SUDHL5 (cell line): ENCODE data around the genes NPFFR1, PRF1 and C10orf105.

DNA sequence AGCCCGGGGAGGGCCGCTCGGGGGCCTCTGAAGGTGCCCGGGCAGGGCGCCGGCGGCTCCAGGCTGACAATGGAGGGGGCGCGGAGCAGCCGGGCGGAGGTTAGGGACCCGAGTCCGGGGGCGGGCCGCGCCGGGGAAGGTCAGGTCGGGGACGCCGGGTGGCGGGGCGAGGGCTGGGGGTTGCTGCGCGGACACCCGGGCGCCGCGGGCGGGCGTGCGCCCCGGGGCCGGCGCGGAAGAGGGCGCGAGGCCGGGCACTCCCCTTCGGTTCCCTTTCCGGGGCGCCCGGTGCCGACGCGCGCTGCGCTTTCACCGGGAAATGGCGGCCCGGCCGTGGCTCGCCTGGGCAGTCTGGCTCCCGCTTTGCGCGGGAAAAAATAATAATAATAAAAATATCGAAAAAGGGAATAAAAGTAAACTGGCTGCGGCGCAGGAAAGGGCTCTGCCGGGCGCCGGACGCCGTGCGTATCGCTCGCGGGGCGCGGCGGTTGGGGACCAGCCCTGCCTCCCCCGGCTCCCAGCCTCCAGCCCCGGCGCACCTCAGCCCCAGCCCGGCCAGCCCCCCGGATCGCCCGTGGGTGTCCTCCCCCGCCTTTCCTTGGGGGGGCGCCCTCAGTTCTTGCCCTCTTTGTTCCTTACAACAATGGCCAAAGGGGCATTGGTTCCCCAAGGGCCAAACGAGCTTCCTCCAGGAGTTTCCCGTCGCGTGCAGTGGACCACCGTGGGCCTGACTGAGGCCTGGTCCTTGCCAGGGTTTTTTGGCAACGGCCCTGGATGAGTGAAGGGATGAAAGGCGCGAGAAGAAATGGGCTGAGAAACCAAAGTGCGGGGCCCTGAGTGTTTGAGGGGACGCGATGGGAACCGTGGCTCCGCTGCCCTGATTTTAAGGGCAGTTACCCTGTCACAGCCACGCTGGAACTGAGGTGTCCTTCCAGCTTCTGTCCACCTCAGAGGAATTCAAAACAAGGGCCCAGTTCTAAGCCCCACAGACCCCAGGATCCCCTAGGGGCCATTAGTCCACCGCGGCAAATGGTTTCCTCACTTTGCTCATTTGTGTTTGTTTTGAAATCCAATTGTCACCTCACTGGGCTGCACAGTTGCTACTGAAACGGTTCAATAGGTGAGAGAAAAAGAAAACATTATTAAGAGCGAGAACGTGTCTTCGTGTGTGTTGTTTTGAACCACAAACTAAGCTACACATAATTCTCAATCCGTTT is 1.2 kb downstream of the MACROH2A2 start:
- PRO-cap, result no peak

DNA sequence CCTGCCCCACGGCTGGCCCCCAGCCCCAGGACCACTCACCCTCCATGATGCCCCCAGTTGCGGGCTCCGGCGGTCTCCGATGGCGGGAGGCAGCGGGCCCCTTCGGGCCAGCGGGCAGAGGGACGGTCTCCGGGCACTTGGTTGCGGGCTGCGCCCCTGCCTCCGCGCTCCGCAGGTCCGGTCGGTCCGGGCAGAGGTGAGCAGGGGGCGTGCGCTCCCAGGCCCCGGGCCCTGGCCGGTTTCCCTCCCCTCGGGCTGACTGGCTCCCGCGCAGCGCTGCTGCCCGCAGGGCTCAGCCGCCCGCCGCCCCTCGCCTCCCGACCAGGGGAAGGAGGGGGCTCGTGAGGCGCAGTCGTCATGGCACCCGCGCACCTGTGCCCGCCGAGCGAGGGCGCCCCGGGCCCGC is at the start of gene NPFFR1:
Gene NPFFR1, minus strand, starts transcription at position 374 of the 406 bp plus-strand sequence.
- PRO-cap, result no peak

DNA sequence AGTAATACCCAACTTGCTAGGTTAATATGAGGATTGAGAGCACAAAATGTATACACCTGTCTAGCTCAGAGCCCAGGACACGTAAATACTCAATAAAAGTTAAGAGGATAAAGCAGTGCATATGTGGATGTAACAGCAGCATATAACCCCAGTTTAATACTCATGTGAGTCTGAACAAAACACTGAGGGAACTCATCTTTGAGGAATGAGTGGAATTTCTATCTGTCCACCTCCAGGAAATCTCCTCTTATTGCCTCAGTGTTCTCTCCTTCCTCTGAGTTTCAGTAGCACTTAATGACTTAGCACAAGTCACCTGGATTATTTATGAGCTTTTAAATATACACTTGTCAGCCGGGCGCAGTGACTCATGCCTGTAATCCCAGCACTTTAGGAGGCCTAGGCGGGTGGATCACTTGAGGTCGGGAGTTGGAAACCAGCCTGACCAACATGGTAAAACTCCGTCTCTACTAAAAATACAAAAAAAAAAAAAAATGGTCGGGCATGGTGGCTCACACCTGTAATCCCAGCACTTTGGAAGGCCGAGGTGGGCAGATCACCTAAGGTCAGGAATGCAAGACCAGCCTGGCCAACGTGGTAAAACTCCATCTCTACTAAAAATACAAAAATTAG is 4.3 kb downstream of the LRRC20 start:
- PRO-cap, result no peak

DNA sequence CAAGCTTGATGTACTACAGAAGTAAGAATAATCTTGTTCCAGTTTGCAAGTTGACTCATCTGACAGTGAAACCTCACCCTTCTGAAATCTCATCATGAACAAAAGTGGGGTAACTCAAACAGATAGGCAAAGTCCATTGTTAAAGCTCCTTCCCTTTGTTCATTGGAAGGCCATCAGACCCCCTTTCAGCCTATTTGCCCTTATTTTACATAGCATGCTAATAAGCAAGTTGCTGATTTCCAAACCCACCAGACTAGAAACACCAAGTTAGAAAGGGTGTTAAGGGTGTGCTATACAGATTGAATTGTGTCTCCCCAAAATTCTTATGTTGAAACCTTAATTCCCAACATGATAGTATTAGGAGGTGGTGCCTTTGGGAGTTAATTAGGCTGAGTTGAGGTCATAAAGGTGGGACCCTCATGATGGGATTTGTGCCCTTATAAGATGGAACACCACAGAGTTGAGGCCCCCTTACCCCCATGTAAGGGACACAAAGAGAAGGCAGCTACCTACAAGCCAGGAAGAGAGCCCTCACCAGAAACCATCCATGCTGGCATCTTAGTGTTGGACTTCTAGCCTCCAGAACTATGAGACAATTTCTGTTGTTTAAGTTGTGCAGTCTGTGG is 13.9 kb downstream of the EIF4EBP2 start:
- PRO-cap, result no peak

- PRO-cap, result no peak
These were observed 1.2 kb downstream of the NODAL start for GRCh38 chr10:70440199-70440740.

- PRO-cap, result no peak
These were observed 43.5 kb downstream of the PRF1 start for GRCh38 chr10:70558696-70559810.

- PRO-cap, result no peak
These were observed 28.9 kb downstream of the PRF1 start for GRCh38 chr10:70573620-70574148.

GRCh38 chr10:70602459-70603151 is at the start of gene PRF1:
TSS of gene PRF1 (minus strand) at chr10:70602741.
- PRO-cap, result no peak

GRCh38 chr10:70886449-70886996 is 1.8 kb downstream of the PCBD1 start:
- PRO-cap, result no peak

GRCh38 chr10:71271420-71272047 is 47.5 kb upstream of the SLC29A3 start:
- PRO-cap, result no peak

DNA sequence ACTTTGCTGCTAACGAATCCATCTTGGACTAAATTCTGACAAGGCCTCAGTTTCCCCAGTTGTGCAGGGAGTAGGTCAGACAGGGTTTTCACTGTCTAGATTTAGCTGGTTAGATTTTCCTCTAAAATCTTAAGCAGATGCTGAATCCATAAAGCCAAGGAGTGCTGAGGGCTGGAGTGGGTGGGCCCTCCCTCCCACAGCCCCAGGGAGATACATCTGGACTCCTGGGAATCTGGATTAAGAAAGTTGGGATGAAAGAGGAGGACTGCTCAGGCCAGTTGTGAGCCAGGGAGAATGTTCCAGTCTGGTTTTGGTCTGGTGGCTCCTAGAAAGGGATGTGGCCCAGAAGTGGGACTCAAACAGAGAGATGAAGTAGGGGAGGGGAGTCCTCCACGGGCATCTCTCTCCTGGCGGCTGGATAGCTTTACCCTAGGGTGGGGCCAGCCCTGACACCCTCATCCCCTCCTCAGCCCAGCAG is 18.9 kb upstream of the SLC29A3 start:
- PRO-cap, result no peak

GRCh38 chr10:71338877-71339466 is 19.9 kb downstream of the SLC29A3 start:
- PRO-cap, result no peak

- PRO-cap, result no peak
These were observed 21.1 kb downstream of the SLC29A3 start for GRCh38 chr10:71340085-71340653.

DNA sequence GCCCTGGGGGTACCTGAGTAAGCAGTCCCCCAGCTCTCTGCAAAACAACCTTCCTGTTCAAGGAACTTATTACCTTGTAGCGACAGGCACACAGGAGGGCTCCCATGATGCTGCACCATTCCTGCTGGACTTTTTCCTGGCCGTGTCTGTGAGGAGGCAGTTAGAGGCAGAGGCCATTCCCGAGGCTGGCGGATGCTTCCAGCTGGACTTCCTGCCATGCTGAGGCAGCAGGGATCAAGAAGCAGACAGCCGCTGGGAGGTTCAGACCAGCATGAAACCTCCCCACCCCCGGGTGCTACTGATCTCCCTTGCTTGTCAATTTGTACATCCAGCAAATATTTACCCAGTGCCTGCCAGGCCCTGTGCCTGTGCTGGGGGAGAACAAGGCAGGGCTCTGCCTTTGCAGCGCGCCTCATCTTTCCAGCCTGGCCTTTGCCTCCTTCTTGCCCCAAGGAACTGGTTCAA is 28.8 kb downstream of the SLC29A3 start:
- PRO-cap, result no peak

DNA sequence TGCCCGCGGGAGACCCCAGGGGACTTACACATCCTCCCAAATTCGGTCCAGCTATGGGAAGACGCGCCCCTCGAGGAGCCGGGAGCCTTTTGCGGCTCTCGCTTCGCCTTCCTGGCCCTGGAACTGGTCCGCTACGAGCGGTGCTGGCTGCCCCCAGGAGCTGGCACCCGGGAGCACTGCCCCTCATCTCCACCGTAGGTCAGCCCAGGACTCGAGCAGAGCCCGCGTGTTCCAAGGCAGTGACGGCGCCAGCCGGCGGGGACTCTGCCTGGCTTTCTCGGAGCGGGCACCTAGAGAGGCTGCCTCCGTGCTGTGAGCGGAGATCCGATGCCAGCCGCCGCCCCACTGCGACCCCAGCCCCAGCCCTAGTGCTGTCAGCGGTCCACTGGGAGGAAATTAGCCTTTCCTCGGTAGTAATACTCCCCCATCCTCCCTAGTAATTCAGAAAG is 1.2 kb downstream of the CDH23 start:
- PRO-cap, result no peak

DNA sequence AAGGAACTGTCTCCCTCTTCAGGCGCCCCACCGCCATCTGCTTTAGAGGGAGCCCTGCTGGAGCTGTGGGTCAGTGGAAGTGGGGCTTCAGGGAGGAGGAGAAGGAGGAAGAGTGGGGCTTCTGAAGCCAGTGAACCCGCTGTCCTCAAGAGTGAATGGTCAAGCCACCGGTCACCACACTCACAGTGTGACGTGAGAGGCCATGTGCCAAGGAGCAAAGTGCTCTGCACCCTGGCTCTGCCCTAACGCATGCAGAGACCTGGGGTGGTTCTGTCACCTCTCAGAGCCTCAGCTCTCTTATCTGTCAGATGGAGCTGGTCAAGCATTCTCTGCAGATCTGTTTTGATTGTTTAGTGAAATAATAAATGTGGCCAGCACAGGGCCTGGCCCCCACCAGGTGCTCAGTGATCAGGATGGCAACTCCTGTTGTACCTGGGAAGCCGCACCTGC is 65.6 kb downstream of the CDH23 start:
- PRO-cap, result no peak

DNA sequence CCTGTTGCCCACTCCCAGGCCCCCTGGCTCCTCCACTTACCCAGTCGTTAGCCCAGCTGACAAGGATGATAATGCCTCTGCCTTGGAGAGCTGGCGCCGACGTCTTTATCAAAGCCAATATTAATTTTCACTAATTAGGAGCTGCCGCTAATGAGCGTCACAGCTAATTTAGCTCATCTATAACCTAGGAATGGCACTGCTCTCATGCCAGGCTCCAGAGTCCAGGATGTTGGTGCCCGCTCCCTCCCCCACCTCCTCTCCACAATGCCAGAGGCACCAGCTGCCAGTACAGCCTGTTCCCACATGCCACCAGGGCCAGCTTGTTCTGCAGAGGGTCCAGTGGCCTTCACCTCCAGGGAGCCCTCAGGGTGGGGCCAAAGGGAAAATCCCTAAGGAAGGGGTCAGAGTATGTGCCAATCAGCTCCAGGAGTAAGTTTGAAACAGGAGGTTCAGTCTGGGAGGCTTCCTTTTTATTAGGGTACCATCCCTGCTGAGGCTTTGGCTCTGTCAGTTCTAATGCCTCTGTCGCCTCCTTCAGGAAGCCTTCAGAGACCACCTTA is 77.2 kb downstream of the CDH23 start:
- PRO-cap, result no peak

DNA sequence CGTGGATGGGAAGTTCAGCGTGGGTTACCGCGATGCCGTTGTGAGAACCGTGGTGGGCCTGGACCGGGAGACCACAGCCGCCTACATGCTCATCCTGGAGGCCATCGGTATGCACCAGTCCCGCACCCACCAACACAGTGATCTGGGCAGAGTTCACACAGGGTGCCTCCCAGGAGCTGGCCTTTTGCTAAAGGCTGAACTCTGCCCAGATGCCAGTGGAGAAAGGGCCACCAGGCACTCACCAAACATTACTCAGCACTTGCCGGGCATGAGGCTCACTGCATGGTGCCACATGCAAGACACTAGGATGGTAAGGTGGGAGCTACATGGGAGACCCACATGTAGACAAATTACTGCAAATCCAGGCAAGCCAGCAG is 10.5 kb downstream of the C10orf105 start:
- PRO-cap, result no peak

DNA sequence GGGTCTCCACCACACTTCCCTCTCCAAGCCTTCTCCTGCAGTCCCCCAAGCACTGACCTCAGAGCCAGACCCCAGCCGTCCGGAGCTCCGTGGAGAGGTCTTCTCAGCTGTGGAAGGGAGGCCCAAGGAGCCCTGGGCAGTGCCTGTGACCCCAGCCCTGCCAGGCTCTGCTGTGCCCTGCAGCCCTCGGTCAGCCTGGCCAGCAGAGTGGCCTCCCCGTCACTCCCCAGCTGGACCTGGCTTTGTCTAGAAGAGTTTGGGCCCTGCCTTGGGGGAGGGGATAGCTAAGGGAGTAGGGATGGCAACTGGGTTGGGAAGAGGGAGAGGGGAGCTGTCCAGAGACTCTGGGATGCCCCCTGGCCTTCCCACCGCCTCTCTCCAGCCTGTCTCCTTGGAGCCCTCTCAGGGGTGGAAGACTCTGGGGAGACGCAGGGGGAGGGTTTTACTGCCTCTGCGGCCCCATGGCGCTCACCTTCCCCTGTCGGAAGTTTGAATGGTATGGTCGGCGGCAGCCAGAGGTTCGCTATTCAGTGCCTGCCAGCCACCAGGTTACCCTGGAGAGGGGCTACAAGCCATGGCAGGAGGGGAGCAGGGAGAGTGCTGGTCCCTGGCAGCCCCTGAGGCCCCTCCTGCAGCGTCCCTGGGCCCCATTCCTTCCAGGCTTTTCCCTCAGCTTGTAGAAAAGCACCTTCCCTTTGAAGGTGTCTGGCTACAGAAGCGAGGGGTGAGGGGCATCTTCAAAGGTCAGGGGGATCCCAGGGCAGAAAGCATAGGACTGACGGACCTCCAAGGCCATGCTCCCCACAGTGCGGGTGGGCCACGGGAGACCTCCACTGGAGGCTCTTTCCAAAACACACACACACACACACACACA is at the start of gene C10orf105:
Gene C10orf105, minus strand, starts transcription at position 209 of the 874 bp plus-strand sequence.
- PRO-cap, result no peak

GRCh38 chr10:71729275-71729724 is 9.7 kb upstream of the C10orf105 start:
- PRO-cap, result no peak